ENCODE data around the gene RBMS3.

DNA sequence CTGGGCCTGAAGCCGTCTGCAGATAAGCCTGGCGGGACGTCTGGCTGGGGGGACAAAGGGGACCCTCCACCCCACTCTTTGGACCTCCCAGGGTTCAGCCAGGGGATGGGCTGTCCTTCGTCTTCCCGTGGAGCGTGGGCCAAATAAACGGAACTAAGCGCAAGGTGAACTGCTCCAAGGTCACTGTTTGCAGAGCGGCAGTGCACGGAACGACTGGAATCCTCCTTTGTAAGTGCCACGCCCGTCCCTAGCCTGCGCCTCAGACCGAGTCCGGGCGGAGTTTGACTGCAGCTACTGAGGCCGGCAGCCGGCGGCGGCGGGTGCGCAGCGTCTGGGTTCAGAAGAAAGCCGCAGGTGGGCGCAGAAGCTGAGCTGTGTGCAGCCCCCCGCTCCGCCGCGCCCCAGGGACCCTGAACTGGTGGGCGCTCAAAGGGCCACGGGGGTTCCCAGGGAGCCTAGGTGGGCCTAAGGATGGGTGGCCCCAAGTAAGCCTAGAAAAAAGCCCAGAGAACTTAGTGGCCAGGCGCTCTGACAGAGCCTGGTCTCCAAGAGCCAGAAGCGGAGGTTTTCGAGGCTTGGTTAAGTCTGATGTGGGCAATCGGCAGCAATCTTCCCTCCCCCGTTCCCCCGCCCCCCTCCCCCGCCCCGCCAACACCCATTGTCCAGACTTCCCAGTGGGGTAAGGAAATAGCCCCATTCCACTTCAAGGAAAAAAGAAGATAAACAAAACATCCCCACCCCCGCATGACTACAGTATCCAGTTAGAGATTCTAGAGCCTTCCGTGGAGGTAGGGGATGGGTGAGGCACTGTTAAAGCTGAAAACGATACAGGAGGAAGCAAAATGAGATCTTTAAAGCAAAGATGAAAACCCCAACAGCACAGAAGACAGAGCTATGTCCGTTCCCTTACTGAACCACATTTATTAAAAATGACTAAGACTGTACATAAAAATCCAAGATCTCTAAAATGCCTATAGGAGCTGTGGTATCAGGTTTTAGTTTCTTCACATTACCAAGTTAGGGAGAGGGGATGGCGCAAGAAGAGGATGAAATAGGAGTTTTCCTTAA is 6.7 kb downstream of the EOMES start:
- RRBS = no CpG with 5 or more reads among the region's 45 CpGs

DNA sequence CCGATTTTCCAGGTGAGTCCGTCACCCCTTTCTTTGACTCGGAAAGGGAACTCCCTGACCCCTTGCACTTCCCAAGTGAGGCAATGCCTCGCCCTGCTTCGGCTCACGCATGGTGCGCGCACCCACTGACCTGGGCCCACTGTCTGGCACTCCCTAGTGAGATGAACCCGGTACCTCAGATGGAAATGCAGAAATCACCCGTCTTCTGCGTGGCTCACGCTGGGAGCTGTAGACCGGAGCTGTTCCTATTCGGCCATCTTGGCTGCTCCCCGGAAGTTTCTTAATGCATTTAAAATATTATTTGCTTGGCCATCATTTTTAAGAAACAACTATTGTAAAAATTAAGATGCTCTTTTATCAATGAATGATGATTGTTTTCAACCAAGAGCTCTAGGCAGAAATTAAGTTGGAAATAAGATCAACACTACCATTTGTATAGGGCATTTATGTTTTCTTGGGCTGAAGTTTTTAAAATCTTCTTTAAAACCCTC is 99.6 kb upstream of the EOMES start:
- RRBS = no CpG with 5 or more reads among the region's 15 CpGs

DNA sequence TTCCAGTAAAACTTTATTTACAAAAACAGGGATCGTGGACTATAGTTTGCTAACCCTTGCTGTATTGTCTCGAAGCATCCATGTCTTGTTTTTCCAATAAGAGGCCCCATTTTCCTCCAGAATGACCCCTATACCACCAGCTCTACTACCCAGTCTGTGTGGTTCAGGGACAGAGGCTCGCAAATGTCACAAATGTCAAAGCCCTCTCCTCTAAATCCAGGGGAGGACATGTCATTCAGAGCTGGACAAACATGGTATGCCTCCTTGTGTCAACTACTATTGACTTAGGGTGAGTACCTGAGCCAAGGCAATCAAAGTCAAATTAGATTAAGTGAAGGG is 186.8 kb upstream of the EOMES start:
- RRBS = no CpG with 5 or more reads among the region's 3 CpGs

- RRBS = no CpG with 5 or more reads among the region's 1 CpG
Observed at GRCh38 chr3:28136812-28137228, 104.6 kb upstream of the CMC1 start.

DNA sequence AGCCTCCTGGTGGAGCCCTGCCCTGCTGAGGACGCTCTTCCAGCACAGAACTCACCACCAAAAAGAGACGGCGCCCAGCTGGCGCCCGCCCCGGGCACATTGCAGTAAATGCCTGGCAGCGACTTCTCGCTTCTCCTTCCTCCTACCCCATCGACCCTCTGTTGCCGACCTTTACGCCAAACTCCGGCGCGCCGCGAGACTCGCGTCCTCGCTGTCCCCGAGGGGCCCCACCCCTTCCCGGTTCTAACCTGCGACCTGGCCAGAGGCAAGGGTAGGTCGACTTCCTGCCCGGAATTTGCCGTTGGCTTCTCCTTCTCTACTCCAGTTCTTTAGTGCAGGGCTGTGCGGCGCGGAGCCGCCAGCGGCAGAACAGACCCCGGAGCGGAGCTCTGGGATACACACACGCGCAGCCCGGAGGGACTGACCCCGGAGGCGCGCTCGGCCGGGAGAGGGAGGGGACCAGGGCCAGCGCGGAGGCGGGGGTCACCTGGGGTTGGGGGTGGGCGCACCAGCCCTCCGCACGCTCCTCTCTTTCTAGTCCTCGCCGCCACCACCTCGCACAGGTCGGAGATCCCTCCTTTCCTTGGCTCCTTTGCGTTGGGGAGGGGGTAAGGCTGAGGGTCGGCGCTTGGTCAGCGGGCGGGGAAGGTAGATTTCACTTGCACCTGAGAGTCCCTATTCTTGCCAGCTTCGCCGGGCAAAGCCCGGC is 226.6 kb upstream of the AZI2 start:
- RRBS = 5% methylated on average over 30 of the region's 58 CpGs

DNA sequence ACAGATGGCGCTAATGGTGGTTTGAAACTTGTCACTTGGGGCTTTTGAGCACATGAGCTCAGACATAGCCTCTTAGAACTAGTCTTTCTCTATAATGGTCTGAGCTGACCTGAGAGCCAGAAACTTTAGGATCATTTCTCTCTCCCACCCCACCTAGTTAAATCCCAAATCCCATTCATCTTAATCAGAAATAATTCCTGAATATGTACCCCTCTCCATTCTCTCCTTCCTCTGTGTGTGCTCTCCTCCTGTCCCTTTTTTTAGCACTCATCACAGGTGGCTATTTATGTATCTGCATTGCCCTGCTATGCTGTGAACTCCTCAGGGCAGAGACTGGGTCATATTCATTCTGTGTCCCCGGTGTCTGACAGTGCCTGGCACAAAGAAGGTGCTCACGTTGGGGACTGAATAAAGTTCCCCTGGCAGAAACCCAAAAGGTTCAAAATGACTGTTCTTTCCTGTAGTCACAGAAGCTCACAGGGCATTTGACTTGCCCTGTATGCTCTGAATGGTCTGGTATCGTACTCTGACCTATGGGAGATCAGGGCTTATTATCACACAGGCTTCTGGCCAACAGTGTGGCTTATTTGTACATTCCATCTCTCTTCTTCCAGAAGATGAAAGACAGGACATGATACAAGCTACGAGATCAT is 319.3 kb upstream of the AZI2 start:
- RRBS = no CpG with 5 or more reads among the region's 5 CpGs

DNA sequence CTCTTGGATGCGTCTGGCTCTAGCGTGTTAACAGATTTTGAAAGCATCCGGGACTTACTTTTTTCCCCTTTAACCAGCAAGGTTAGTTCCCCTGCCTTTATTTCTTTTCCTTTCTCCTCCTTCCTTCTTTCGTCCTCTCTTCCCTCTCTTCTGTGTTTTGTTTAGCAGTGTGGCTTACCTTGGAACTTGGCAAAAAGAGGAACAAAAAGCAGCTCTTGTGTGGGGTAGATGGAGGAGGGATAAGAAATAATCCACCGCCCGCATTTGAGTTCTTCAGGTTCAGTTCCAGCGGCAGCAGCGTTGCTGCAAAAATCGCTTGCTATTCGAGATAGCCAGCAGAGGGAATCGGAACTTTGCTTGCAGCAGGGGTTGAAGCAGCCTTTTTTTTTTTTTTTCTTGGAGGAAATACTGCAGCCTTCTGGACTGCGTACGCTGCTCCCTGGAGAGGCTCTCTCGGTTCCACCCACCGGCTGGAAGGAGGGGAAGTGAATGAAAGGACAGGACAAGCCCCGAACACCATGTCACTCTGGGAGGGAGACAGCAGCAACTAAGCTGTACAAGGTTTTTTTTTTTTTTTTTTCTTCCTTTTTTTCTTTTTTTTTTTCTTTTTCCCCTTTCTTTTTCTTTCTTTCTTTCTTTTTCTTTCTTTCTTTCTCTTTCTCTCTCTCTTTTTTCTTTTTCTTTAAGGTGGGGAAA is at the start of gene RBMS3:
Gene RBMS3 (plus strand): TSS at position 519 of the 696 bp plus-strand sequence.
- RRBS = no CpG with 5 or more reads among the region's 16 CpGs

DNA sequence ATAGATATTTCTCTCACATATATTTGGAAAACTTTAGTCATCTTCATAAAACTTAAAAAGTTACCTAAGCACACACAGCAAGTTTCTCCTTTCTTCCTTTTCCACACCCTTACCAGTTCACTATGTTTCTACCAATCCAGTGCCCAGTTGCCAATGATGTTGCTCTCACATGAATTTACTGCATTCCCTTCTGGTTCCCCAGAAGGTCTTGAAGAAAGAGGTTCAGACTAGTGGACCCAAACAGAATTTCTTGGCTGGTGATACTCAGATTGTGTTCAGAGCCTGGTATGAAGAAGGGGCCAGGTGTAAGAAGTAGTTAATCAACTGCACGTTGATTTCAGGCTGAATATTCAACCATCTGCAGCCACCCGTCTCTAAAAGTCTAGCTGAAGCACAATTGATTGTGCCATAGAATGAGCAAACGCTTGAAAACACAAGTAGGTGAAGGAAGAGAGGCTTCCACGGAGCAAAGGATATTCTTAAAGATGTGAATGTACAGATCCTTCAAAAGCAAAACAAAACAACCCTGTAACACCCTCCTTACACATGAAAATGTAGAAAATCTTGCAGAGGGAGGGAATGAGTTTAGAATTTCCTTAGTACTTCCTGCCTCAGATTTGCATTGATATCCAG is 4.6 kb downstream of the RBMS3 start:
- RRBS = no CpG with 5 or more reads among the region's 4 CpGs

- RRBS = no CpG with 5 or more reads among the region's 12 CpGs
Observed at GRCh38 chr3:29335254-29336310, 54.7 kb downstream of the RBMS3 start.

- RRBS = no CpG with 5 or more reads among the region's 2 CpGs
Observed at GRCh38 chr3:29488194-29488711, 207.4 kb downstream of the RBMS3 start.

GRCh38 chr3:29693800-29694331 is 413.0 kb downstream of the RBMS3 start:
- RRBS = no CpG with 5 or more reads among the region's 1 CpG

DNA sequence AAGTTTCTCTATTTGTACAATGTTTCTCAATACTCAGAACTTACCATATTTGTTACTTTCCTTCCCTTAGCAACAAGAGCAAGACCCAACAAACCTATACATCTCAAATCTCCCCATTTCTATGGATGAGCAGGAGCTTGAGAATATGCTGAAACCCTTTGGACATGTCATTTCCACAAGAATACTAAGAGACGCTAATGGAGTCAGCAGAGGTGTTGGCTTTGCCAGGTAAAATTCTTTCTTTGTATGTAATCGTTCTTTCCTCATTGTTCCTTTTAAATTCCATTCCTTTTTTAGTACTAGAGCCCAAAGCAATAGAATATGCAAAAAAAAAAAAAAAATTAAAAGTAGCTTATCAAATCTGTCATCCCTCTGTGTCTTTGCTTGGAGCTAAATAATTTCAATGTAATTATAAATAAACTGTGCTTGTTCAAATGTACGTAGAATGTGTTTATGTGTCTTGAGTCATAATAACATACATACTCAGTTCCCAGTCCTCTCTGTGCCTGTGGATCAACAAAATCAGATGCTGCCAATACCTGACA is 458.9 kb downstream of the RBMS3 start:
- RRBS = no CpG with 5 or more reads among the region's 3 CpGs

- RRBS = no CpG with 5 or more reads among the region's 2 CpGs
Observed at GRCh38 chr3:30626200-30626659, 19.8 kb downstream of the TGFBR2 start.

GRCh38 chr3:30639766-30640428 is 33.5 kb downstream of the TGFBR2 start:
- RRBS = no CpG with 5 or more reads among the region's 4 CpGs

DNA sequence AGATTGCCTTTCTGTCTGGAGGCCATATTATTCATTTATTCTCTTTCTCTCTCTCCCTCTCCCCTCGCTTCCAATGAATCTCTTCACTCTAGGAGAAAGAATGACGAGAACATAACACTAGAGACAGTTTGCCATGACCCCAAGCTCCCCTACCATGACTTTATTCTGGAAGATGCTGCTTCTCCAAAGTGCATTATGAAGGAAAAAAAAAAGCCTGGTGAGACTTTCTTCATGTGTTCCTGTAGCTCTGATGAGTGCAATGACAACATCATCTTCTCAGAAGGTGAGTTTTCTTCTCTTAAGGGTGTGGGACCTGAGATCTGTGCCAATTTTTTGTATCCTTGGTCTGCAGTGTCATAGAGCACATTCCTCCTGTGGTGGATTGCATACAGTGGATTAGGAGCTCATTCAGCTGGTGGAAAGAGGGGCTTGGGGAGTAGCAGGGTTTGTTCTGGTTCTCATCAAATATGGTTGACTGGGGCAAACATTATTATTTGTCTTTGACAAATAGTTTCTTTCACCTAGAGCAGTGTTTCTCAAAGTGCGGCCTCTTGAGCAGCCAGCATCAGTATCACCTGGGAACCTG is 43.9 kb downstream of the TGFBR2 start:
- RRBS = no CpG with 5 or more reads among the region's 3 CpGs

GRCh38 chr3:30656548-30657149 is 50.2 kb downstream of the TGFBR2 start:
- RRBS = no CpG with 5 or more reads among the region's 4 CpGs

DNA sequence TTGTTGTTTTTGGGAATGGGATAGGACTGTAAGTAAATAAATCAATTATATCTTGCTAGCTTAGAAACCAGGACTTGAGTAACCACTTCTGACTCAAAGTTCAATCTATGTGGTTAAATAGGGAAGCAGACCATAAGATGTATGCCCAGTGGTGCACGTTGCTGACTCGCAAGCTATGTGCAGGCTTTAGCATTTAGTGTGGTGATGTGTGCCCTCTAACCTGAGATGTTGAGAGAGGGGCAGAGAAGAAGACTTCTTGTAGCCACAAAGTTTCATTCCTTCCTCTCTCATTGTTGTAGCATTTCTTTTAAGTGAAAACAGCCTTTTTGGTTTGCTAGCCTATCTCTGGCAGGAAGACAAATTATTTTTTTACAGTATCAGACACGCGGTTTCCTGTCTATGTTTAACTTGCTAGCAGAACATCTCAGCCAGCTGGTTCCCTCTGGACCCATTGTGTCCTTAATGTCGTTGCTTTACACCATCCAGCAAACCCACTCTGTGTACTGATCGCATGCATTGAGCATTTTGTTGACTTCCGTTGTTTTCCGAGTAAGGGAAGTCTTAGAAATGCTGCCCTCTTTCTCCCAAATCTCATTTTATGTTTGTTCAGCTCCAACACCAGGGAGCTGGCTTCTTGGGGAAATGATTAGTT is 52.1 kb downstream of the TGFBR2 start:
- RRBS = no CpG with 5 or more reads among the region's 8 CpGs

- RRBS = no CpG with 5 or more reads among the region's 27 CpGs
Observed at GRCh38 chr3:30671412-30672536, 65.4 kb downstream of the TGFBR2 start.

- RRBS = no CpG with 5 or more reads among the region's 4 CpGs
Observed at GRCh38 chr3:30674071-30674584, 67.7 kb downstream of the TGFBR2 start.

GRCh38 chr3:30680506-30681366 is 74.3 kb downstream of the TGFBR2 start:
- RRBS = no CpG with 5 or more reads among the region's 11 CpGs